ENCODE measurements around a stretch of chr16.

DNA sequence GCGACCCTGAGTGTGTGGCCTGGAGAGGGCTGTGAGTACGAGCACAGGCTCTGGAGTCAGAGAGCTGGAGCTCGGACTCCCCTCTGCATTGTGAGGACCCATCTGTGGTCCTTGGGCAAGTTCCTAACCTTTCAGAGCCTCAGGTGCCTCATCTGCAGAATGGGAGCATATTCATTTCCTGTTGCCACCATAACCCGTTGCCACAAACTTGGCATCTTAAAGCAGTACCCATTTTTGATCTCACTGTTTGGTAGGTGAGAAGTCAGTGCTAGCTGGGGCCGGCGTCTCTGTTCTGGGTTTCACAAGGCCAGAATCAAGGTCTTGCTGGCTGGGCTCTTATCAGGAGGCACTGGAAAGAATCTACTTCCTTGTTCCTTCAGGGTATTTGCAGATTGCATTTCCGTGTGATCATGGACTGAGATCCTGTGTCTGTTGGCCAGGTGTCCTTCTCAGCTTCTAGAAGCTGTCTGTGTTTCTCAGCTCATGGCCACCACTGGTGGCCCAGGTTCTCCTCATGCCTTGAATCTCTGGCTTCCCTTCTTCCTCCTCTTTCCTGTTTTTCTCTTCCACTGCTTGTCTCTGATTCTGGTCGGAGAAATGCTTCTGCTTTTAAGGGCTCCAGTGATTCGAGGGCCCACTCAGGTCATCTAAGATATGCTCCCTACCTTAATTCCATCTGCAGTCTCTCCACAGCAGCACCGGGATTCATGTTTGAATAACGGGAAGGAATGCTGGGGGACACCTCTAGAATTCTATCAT is 20.0 kb downstream of the KNOP1 start:
- RRBS, 2 experiments = no CpG with 5 or more reads among the region's 11 CpGs
CAGE:
- cytosol, long polyA minus RNA = no peak
- cytosol, long polyA plus RNA = no peak
- long polyA plus RNA = no peak
- nucleus, long polyA minus RNA = no peak
- nucleus, long polyA plus RNA = no peak

GRCh38 chr16:19831693-19832051 is 53.0 kb downstream of the GPRC5B start:
- RRBS, 2 experiments = no CpG with 5 or more reads among the region's 4 CpGs
CAGE:
- cytosol, long polyA minus RNA = no peak
- cytosol, long polyA plus RNA = no peak
- long polyA plus RNA = no peak
- nucleus, long polyA minus RNA = no peak
- nucleus, long polyA plus RNA = no peak

DNA sequence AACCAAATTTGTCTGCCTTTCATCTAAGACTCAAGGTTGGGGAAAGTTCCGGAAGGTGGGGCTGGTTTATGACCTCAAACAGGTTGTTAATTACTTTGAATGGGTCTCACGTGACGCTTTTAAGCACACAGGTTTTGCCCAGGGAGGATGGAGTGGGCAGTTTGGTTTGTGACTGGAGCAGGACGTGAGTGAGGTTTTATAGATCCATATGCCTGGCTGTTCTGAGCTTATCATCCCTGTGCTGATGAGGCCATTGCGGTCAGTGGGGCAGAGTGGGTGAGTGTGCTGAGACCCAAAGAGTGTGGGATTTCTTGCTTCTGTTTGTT is 38.8 kb upstream of the GPRC5B start:
- RRBS, 2 experiments = no CpG with 5 or more reads among the region's 5 CpGs
CAGE:
- cytosol, long polyA minus RNA = no peak
- cytosol, long polyA plus RNA = no peak
- long polyA plus RNA = no peak
- nucleus, long polyA minus RNA = no peak
- nucleus, long polyA plus RNA = no peak

- RRBS, 2 experiments = no CpG with 5 or more reads among the region's 5 CpGs
CAGE:
- cytosol, long polyA minus RNA = no peak
- cytosol, long polyA plus RNA = no peak
- long polyA plus RNA = no peak
- nucleus, long polyA minus RNA = no peak
- nucleus, long polyA plus RNA = no peak
These were observed 975 bp downstream of the DCUN1D3 start for GRCh38 chr16:20899139-20899627.

DNA sequence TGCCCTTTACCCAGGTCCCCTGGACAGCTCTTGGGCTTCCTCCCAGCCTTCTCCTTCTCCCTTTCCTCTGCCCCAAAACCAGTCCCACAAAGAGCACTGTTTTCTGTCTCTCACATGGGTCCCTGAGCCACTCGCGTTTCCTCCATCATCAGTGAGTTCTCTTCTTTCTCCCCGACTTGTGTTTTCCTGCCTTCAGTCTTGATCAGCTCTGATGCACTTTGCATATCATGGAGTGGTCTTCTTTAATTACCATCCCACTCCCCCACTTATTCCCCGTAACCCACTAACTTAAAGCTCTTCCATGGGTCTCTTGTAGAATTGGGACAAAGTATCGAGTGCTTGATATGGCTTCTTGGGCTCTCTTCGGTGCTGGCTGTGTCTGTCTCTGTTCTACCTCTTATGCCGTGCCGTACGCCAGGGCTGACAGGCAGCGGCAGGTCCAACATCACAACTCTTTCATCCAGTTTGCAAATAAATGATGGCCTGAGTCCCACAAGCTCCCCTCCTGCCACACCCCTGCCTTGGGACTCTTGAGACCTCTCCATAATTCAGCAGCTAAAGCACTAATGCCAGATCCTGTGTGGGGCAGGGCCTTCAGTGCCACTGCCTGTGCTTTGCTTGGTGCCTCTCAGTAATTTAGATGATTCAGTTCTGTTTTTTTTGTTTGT is 86.2 kb upstream of the CRYM start:
- RRBS, 2 experiments = no CpG with 5 or more reads among the region's 10 CpGs
CAGE:
- cytosol, long polyA minus RNA = no peak
- cytosol, long polyA plus RNA = no peak
- long polyA plus RNA = no peak
- nucleus, long polyA minus RNA = no peak
- nucleus, long polyA plus RNA = no peak

DNA sequence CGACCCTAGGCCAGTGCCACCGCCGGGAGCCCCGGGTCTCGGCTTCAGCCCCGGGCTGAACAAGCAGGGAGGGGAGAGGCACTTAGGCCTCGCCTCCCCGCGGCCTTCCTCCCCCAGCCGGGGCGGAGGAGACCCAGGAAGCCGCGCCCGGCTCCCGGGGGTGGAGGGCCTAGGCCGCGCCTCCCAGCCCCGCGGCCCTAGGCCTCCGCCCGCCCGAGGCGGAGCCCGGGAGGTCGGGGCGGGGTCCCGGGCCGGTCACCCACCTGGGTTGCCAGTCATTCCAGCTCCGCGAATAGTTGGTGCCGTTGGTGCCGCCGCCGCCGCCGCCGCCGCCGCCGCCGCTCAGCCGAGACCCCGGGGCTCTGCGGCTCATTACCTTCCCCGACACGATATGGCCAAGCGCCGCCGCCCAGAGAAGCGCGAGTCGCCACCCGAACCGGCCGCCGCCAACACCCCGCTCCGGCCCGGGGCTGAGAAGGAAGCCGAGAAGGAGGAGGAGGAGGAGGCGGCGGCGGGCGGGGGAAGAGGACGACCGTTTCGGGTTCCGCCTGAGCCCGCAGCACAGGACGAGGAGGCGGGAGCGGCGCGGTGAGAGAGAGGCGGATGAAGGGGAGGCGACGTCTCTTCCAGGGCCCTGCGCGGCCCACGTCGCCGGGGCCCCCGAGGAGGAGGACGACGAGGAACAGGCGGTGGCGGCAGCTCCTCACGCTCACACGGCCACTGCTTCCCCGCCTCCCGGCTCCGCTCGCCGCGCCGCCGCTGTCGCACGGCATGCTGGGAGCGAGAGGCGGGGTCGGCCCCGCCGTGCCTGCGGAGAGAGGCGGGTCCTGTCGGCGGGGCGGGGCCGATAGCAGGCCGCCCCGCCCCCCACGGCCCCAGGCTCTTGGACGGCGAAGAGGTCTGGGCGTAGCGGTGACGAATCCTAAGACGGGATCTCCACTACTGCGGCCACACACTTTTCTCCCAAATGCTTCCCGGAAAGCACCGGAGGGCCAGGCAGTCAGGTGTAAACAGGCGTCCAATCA is 97.6 kb upstream of the METTL9 start:
- RRBS, 2 experiments = 1% methylated on average over 7 of the region's 123 CpGs
CAGE:
- cytosol, long polyA minus RNA = no peak
- cytosol, long polyA plus RNA = no peak
- long polyA plus RNA = no peak
- nucleus, long polyA minus RNA = start-site peak on the minus strand centred at position 398 of the sequence, 11 bp wide, 7 reads; start-site peak on the minus strand centred at position 758 of the sequence, 22 bp wide, 16 reads
- nucleus, long polyA plus RNA = no peak

- RRBS, 2 experiments = no CpG with 5 or more reads among the region's 16 CpGs
CAGE:
- cytosol, long polyA minus RNA = no peak
- cytosol, long polyA plus RNA = no peak
- long polyA plus RNA = no peak
- nucleus, long polyA minus RNA = no peak
- nucleus, long polyA plus RNA = no peak
These were observed 90.3 kb upstream of the METTL9 start for GRCh38 chr16:21508949-21509521.

DNA sequence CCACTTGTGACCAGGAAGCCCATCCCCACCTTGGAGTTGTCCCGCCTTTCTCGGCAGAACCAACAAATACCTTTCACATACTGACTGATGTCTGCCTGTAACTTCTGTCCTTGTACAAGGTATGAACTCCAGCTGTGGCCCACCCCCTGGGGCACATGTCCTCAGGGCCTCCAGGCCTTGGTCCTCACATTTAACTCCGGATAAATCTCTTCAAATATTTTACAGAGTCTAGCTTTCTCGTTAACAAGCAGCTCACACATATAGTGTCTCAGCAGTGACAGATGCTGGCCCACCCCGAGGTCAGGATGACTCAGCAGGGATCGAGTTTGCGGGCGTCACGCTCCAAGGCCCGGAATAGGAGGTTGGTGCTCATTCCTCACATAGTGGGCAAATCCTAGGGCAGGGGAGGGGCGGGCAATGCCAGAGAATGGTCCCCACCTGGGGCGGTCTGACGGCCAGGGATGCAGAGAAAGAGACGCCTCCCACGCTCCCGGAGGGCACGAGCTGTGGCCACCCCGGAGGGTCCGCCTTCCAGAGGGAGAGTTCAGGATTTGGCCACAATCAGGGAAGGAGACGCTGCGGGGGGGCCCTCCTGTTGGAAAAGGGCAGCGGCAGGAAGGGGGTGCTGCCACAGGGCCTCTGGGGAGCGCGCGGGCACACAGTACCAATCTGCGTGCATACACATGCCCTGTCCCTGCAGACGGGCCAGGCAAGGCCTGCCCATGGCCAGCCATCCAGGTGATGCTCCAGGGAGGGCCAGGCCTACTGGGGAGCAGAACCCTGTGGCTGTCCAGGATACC is 87.8 kb upstream of the METTL9 start:
- RRBS, 2 experiments = no CpG with 5 or more reads among the region's 27 CpGs
CAGE:
- cytosol, long polyA minus RNA = no peak
- cytosol, long polyA plus RNA = no peak
- long polyA plus RNA = no peak
- nucleus, long polyA minus RNA = no peak
- nucleus, long polyA plus RNA = no peak

DNA sequence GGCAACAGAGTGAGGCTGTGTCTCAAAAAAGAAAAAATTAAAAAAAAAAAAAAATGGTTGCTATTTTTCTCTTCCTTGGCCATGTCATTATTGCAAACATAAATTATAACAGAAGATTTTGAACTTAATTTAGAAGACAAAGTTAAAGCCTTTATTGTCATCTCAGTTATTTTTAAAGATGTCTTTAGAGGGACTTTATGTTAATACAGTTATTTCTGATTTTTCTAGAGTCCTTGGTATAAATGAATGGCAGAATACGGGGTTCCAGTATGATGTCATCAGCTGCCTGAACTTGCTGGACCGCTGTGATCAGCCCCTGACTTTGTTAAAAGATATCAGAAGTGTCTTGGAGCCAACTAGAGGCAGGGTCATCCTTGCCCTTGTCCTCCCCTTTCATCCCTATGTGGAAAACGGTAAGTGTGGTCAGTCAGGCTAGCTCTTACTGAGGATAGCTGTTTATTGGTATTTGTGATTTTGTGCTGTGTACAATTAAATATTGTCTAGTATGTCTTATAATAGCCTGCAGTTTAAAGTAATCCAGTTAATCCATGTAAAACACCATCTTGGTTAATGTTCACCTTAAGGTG is 25.4 kb downstream of the METTL9 start:
- RRBS, 2 experiments = no CpG with 5 or more reads among the region's 3 CpGs
CAGE:
- cytosol, long polyA minus RNA = no peak
- cytosol, long polyA plus RNA = no peak
- long polyA plus RNA = no peak
- nucleus, long polyA minus RNA = no peak
- nucleus, long polyA plus RNA = no peak

GRCh38 chr16:21819969-21820787 is 37.4 kb downstream of the NPIPB4 start:
- RRBS, 2 experiments = no CpG with 5 or more reads among the region's 51 CpGs
CAGE:
- cytosol, long polyA minus RNA = no peak
- cytosol, long polyA plus RNA = no peak
- long polyA plus RNA = no peak
- nucleus, long polyA minus RNA = no peak
- nucleus, long polyA plus RNA = no peak

GRCh38 chr16:21835727-21836040 is 21.9 kb downstream of the NPIPB4 start:
- RRBS, 2 experiments = no CpG with 5 or more reads among the region's 21 CpGs
CAGE:
- cytosol, long polyA minus RNA = no peak
- cytosol, long polyA plus RNA = no peak
- long polyA plus RNA = no peak
- nucleus, long polyA minus RNA = no peak
- nucleus, long polyA plus RNA = no peak

GRCh38 chr16:21952771-21953168 is 391 bp upstream of the UQCRC2 start:
- RRBS, 2 experiments = under 1% methylated on average over 10 of the region's 23 CpGs
CAGE:
- cytosol, long polyA minus RNA = no peak
- cytosol, long polyA plus RNA = start-site peak on the minus strand at chr16:21952977-21953014, 15 and 23 reads in 2 replicates
- long polyA plus RNA = start-site peak on the minus strand at chr16:21952977-21953019, 27 and 40 reads in 2 replicates
- nucleus, long polyA minus RNA = no peak
- nucleus, long polyA plus RNA = start-site peak on the minus strand at chr16:21952977-21953009, 57 and 83 reads in 2 replicates

DNA sequence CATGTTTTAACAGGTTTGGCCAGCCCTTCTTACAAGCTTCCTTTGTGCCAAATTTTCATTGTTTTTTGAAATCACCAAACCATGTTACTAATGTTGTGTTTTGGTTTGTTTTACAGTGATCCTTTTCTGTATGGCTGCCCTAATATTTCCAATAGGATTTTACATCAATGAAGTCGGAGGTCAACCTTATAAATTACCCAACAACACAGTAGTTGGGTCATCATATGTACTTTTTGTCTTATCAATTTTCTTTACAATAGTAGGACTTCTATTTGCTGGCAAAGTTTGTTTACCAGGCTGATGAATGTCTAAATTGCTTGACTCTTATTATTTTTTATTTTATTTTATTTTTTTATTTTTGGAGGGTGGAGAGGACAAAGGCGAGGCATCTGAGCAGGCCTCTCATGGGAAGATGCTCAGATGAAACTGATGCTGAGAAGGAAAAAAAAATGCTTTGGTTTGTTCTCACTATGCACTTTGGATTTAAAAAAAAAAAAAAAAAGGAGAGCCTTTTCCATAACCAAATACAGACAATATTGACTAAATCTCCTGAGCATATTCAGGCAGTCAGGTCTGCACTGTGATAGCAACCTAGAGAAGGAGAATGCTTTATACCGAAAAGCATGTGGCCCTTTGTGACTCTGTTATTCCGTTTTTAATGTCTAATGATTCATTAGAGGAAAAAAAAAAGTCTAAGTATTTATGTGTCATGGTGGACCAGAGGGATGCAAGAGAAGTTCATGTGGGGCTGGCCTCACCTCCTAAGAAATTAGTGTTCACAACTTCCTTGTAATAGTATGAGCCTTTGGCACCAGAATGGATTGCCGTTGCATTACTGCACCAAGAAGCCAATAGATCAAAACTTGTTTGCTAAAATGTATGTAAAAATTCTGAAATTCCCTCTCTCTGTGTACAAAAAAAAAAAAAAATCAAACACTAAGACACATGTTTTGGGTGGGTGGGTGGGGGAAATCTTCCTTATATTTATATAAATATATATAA is 11.5 kb upstream of the VWA3A start:
- RRBS, 2 experiments = no CpG with 5 or more reads among the region's 5 CpGs
CAGE:
- cytosol, long polyA minus RNA = no peak
- cytosol, long polyA plus RNA = no peak
- long polyA plus RNA = start-site peak on the plus strand centred at position 297 of the sequence, 11 bp wide, 19 and 20 reads in 2 replicates
- nucleus, long polyA minus RNA = no peak
- nucleus, long polyA plus RNA = no peak

GRCh38 chr16:22192727-22193103 is 13.4 kb upstream of the EEF2K start:
- RRBS, 2 experiments = no CpG with 5 or more reads among the region's 4 CpGs
CAGE:
- cytosol, long polyA minus RNA = no peak
- cytosol, long polyA plus RNA = no peak
- long polyA plus RNA = no peak
- nucleus, long polyA minus RNA = no peak
- nucleus, long polyA plus RNA = no peak

- RRBS, 2 experiments = no CpG with 5 or more reads among the region's 30 CpGs
CAGE:
- cytosol, long polyA minus RNA = no peak
- cytosol, long polyA plus RNA = no peak
- long polyA plus RNA = no peak
- nucleus, long polyA minus RNA = no peak
- nucleus, long polyA plus RNA = no peak
These were observed 19.2 kb downstream of the EEF2K start for GRCh38 chr16:22224968-22225961.

- RRBS, 2 experiments = 97 to 98% methylated on average over 4 of the region's 19 CpGs
CAGE:
- cytosol, long polyA minus RNA = no peak
- cytosol, long polyA plus RNA = no peak
- long polyA plus RNA = no peak
- nucleus, long polyA minus RNA = no peak
- nucleus, long polyA plus RNA = no peak
These were observed 27.3 kb downstream of the POLR3E start for GRCh38 chr16:22324300-22325086.

DNA sequence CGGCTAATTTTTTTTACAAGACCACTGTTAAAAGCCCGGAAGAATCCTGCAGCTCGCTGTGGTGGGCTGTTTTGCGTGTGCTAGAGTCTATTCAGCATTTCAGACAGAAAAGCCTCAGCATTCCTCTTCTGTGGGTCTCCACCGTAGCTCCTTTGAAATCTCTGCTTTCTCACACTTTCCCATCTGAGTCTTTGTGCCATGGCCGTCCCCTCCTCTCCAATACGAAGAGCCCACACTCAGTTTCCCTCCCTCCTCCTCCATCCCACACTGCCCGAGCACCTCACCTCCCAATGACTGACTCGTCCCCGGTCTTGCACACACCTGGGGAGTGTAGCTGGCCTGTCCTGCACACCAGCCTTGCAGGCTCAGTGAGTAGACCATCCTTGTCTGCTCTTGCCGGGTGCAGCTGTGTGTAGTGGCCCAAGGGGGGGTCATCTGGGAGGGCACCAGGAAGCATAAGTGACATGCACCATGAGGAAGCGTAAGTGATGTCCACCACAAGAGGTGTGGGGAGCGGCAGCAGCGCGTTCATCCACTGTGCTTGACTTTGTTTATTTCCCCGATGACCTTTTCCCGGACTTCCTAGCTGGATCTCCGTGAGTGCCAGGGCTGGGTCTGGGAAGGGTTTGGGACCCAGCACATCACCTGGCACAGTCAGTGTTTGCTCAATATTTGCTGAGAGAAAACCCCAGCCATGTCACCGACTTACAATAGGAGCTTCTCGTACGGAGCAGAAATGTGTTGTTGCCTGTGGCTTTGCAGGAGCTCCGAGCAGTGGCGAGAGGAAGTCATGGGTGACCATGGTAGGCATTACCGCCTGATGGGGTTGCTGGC is 45.5 kb upstream of the CDR2 start:
- RRBS, 2 experiments = 97 to 100% methylated on average over 1 of the region's 24 CpGs
CAGE:
- cytosol, long polyA minus RNA = no peak
- cytosol, long polyA plus RNA = no peak
- long polyA plus RNA = no peak
- nucleus, long polyA minus RNA = no peak
- nucleus, long polyA plus RNA = no peak

- RRBS, 2 experiments = no CpG with 5 or more reads among the region's 47 CpGs
CAGE:
- cytosol, long polyA minus RNA = no peak
- cytosol, long polyA plus RNA = no peak
- long polyA plus RNA = no peak
- nucleus, long polyA minus RNA = no peak
- nucleus, long polyA plus RNA = no peak
These were observed 23.6 kb downstream of the NPIPB5 start for GRCh38 chr16:22534045-22534976.

DNA sequence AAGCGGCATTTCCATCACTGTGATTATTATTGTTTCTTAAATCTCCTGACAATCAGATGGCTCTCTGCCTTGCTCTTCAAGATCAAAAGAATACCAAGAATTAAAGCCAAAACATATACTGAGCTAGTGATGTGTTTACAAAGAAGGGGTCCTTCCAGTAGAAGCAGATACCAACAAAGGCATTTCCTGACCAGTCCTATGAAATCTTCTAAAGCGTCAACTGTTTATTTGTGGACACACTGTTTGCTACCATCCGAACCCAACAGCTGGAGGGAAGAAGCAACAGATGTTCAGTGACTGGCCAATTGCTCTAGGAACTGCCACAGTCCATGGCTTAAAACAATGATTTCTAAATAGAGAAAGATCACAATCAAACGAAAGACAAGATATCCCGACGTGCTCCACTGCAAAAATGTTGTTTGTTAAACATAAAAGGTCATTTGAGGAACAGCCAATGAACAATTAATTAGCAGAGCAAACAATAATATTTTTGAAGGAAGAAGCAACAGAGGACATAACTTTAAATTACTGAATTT is 17.4 kb downstream of the USP31 start:
- RRBS, 2 experiments = no CpG with 5 or more reads among the region's 6 CpGs
CAGE:
- cytosol, long polyA minus RNA = no peak
- cytosol, long polyA plus RNA = no peak
- long polyA plus RNA = no peak
- nucleus, long polyA minus RNA = no peak
- nucleus, long polyA plus RNA = no peak

DNA sequence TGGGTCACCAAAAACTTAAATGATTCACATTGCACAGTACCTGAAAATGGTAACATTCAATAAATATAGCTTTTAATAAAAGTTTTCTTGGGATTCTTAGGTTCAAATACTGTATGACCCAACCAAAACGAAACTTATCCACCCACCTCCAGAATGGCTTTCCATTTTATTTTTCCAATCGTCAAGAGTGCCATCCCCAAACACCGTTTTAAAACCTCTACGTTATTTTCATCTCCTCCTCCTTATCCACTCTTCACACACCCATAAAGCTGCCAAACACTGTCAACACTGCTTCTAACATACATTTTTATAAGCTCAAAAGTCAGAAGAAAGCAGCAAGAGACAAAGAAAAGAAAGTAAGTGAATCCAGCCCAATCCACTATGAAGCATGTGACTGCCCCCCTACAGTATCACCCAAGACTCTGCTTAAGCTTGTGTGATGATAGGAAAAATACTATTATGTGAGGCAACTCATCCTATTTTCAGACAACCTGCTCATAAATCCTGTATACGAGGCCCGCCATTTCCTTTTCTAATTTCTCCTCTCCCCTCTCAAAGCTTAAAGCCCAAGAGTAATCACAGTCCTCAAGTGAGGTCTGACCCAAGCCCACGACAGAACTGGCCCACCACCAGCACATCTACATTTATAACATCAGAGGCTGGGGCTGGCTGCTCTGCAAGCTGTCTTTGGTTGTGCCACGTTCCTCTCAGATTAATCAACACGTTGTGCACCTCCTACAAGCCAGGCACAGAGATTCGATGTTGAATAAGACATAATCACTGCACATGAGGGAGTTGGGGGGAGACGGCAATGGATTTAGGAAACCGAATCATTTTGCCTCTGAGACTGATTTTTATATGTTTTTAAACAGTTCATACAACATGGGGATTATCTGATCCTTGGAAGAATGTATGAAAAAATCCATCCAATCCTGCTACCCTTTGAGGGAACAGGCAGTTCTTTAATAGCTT is 16.3 kb downstream of the USP31 start:
- RRBS, 2 experiments = no CpG with 5 or more reads among the region's 12 CpGs
CAGE:
- cytosol, long polyA minus RNA = no peak
- cytosol, long polyA plus RNA = no peak
- long polyA plus RNA = no peak
- nucleus, long polyA minus RNA = start-site peak on the minus strand centred at position 180 of the sequence, 276 bp wide, 29 reads
- nucleus, long polyA plus RNA = no peak